ENCODE results near the gene SOCS3.

DNA sequence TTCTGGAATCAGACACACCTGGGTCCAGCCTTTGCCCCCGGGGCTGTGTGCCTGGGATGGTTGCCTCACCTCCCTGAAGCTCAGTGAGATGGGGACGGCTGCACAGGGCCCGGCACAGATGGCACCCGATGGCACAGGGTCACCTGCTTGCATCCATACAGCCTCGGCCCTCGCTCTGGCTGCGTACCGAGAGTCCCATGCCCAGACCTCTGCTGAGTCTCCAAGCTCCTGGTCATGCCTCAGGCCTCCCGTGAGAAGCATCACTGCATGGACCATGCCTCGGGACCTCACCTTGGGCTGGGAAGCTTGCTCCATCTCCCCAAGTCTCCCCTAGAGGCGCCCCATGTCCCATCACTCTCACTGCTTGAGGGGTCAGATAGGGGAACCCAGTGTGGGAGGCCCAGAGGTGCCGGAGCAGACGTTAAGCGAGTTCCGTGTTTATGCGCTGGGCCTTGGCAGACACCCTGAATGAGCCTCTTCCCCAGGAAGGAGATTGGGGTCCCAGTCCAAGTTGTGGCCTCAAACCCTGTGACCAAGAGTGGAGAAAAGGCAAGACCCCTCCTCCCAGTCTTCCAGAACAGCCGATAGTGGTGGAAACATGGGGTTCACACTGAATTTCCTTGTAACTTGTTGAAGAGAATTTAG is 175.9 kb downstream of the SEPTIN9 start:
- PRO-cap = no peak

GRCh38 chr17:77461217-77461857 is 180.0 kb downstream of the SEPTIN9 start:
- PRO-cap = no peak

DNA sequence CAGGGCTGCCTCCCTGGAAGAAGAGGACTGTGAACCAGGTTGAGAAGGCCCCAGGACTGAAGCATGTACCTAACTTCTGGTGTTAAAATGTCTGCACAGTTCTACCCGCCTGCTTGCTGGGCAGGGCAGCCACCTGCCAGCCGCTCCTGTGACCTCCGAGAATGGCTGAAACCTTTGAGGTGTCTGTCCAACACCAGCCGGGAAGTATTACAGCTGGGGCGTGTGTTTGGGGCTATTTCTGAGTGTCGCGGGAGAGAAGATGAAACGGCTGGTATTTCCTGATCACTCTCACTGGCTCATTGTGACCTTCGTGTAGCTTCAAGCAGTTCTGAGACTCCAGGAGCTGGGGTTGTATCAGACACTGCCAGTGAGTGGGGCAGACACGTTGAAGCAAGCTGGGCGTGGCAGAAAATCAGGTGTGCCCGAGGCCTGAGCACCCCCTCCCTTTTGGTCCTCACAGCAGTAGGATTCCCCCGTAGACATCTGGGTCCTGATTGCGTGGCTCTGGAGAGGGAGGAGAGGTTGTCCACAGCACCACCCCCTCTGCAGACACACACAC is 93.8 kb upstream of the TNRC6C start:
- PRO-cap = no peak

DNA sequence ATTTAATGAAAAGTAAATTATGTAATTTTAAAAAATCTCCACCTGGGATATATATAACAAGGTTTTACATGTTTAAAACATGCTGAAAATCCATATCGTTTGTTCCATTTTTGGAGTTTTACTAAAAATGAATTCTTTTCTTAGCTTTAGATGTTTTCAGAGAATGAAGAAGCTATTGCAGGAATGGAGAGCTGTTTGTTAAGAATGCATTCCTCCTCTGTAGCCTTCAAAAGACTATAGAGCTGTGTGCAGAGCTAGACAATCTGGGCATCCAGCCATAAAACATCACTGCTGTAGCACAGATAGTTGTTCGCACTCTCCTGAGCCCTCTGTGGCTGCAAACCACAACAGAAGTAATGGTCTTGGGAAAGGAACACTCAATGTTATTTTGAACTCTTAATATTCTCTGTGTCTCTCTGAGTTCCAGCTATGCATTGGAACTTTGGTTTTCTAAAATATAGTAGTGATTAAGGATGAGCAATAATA is 4.9 kb downstream of the TNRC6C start:
- PRO-cap = no peak

- PRO-cap = no peak
These were observed 11.9 kb downstream of the TNRC6C start for GRCh38 chr17:77970323-77970943.

DNA sequence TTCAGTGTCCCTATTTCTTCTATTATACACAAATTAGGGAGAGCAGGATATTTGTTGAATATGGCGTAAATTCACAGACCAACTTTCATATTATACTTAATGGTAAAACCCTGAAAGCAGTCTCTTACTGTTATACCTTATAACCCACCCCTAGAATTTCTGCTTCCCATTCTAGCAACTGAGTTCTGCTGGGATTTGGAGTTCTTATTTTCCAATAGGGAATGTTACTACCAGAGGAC is 24.4 kb downstream of the TNRC6C start:
- PRO-cap = no peak

- PRO-cap = no peak
These were observed 36.6 kb downstream of the TNRC6C start for GRCh38 chr17:77995070-77995534.

DNA sequence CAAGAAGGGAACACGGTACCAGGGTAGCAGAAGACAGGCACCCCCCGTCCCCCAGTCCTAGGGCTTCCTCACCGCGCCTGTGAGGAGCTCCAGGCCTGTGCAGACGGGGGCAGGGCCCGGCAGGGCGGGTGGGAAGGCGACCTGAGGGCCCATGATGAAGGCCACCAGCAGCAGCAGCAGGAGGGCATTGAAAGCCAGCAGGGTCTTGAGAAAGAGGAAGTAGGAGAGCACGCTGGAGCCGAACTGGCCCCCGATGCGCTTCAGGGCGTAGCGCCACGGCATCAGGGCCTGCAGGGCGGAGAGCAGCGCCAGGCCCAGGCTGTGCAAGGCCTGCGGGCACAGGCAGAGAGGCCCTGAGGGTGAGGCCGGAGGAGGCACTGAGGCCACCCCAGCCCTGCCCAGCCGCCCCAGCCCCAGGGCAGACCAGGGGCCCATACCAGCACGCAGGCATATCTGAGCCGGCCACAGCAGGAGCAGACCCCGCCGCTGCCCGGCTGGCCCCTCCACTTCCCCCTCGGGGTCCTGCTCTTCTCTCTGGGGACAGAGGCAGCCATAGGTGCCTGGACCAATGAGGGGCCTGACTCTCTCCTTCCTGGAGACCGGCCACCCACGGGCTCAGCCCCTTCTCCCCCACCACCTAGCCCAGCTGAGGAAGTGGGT is 4.0 kb downstream of the TMC6 start:
- PRO-cap = no peak

GRCh38 chr17:78137454-78138229 is 7.1 kb downstream of the TMC8 start:
- PRO-cap = no peak

DNA sequence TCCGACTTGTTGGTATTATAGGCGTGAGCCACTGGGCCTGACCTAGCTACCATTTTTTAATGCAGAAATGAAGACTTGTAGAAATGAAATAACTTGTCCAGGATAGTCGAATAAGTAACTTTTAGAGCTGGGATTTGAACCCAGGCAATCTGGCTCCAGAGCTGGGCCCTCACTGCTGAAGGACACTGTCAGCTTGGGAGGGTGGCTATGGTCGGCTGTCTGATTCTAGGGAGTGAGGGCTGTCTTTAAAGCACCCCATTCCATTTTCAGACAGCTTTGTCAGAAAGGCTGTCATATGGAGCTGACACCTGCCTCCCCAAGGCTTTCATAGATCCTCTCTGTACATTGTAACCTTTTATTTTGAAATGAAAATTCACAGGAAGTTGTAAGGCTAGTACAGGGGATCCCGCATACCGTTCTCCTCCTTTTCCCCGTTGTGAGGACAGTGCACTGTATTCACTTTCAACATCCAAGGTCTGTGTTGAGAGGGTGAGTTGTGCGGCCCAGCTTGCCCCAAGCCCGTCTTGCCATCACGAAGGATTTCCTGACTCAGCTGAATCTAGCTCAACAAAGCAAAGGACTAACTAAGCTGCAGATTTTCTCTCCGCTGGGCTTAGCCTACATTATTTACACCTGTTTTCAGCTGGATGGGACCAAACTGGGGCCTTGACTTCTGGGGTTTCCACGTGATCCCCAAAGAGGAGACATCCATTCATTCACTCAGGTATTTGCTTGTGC is 5.4 kb upstream of the TMEM235 start:
- PRO-cap = no peak

DNA sequence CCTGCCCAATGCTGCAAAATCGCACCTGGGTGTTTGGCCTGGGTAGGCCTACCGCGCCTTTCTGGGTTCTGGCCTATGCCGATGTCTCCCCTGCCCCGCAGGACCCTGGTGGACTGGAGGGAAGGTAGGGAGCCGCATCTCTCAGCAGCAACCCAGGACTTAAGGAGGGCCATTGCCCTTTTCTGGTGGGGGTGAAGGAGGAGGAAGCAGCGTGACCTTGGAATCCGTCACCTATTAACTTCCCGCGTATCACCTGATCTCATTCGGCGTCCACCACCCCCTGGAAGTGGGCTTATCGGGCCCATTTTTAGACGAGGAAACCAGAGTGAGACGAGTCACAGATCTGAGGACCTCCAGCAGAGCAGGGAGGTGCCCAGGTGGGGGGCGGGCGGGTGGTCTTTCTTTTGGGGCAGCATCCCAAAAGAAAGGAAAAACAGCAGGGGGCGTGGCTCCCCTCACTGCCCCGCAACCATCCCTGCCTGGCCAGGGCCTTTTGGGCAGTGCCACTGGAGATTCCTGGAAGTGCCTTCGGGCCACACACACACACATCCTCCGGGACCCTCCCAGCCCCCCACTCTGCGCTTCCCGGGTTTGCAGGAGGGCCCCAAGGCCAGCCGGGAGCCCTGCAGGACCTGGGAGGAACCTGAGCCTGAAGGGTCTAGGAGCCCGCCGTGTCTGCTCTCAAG is 36.5 kb downstream of the TMEM235 start:
- PRO-cap = no peak

DNA sequence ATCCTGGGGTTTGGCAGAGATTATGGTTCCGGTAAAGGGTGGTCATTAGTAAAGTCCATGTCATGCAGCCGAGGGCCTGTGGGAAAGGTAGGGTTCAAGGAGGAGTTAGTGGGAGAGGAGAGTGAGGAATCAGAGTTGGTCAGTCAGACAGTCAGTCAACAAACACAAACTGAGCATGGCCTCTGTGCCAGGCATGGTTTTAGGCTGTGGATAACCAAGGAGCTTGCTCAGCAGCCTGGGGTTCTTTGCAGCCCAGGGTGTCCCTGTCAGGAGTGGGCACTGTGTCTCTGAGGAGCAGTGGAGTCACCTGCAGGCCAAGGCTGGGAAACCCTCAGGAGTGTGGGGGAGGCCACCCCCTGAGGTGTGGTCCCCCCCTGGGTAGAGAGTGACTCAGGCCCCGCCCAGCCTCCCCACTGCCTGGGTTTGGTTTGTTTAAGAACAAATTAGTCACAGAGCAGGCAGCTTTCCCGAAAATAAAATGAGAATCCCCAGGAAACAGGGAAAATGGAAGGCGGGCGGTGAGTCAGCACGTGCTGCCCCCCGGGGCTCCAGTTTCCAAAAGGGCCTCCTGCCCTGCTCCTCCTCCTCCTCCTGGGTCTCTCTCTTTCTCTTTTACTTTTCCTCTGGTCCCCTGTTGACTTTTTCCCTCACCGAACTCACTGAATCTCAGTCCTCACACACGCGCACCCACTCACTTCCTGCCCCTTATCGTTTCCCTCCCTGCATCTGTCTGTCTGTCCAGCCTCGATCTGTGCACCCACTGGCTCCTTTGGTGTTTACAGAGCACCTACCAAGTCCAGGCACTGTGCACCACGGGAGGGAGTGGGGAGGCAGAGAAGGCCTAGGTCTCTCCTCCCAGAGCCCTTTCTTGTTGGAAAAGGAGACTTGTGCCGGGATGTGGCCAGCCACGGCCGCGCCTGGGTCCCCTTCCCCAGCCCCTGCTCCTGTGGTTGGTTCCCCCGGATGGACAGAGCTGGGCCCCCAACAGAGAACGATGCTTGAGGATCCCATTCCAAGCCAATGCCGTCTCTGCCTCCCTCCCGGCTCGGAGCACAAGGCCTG is 44.3 kb downstream of the SOCS3 start:
- PRO-cap = bidirectional peak, plus-strand start at position 558 of the sequence, minus-strand start at position 562 of the sequence; bidirectional peak, plus-strand start at position 650 of the sequence, minus-strand start at position 762 of the sequence

- PRO-cap = unidirectional peak, plus-strand start at chr17:78342067
These were observed 17.6 kb downstream of the SOCS3 start for GRCh38 chr17:78342024-78342946.

DNA sequence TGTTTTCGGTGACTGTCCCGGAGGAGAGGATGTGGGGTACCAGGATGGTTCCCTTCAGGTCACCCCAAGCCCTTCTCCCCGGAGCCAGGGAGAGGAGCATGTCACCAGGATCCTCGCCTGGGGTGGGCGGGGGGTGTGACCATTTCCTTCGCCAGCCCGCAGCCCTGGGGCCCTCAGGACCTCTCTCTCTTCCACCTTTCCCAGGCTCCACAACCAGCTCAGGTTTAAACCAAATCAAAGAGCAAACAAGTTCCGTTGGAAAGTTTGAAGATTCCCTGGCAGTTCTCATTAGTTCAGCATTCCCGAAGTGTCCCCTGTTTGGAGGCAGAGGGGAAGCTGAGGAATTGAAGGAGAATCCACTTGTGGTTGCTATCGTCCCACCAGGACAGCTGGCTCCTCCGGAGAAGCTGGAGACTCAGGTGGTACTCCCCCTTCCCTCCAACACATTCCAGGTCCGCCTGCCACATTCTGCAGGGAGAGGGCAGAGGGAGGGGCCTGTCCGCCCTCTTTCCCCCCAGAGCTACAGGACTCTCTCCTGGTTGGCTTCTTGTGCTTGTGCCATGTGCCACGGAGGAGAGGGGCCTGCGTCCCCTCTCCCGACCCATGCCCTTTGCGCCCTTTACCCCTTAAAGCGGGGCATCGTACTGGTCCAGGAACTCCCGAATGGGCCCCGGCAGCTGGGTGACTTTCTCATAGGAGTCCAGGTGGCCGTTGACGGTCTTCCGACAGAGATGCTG is 1.9 kb downstream of the SOCS3 start:
- PRO-cap = no peak

DNA sequence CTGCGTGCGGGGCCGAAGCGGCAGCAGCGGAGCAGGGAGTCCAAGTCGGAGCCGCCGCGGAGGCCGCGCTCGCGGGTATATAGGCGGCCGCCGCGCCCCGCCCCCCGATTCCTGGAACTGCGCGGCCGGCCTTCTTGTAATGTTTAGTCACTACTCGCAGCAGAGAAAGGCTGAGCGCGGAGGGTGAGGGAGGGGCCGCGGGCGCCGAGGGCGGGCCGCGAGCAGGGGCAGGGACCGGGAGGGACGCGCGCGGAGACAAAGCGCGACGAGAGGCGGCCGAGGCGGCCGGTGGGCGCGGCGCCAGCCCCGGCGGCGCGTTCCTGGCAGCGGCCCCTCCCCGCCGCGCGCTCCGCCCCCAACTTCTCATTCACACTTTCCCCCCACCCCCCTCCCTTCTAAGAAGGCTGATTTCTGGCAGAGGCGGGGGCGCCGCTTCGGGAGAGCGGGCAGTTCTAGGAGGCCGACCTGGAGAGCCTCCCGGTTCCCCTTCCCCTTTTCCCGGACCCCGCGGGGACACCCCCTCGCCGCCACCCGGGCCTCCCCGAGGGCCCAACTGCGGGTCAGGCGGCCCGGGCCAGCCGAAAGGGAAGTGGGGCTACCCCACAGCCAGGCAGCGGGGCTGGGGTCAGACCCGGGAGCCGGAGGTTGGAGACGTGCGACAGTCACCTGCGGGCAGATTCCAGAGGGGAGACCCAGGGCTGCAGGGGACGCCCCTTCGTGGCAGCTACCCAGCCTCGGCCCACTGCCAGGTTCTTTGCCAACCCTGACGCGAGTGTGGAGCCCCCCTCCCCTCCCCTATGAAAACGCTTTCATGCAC is at the start of gene SOCS3:
Gene SOCS3, minus strand, starts transcription at position 53 of the 817 bp plus-strand sequence.
- PRO-cap = bidirectional peak, plus-strand start at position 258 of the sequence, minus-strand start at position 53 of the sequence

DNA sequence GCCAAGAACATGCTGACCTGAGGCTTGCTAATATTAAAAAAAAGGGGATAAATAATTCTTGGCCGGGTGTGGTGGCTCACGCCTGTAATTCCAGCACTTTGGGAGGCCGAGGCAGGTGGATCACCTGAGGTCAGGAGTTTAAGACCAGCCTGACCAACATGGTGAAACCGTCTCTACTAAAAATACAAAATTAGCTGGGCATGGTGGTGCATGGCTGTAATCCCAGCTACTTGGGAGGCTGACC is 957 bp downstream of the PGS1 start:
- PRO-cap = no peak

GRCh38 chr17:78387810-78388975 is 9.7 kb downstream of the PGS1 start:
- PRO-cap = no peak

- PRO-cap = no peak
These were observed 77.1 kb downstream of the CYTH1 start for GRCh38 chr17:78705007-78705381.

- PRO-cap = no peak
These were observed 75.9 kb downstream of the CYTH1 start for GRCh38 chr17:78705968-78706759.

- PRO-cap = no peak
These were observed 63.5 kb downstream of the CYTH1 start for GRCh38 chr17:78718453-78719190.